SUDHL5 (cell line): ENCODE measurements around the gene FBXL14.

DNA sequence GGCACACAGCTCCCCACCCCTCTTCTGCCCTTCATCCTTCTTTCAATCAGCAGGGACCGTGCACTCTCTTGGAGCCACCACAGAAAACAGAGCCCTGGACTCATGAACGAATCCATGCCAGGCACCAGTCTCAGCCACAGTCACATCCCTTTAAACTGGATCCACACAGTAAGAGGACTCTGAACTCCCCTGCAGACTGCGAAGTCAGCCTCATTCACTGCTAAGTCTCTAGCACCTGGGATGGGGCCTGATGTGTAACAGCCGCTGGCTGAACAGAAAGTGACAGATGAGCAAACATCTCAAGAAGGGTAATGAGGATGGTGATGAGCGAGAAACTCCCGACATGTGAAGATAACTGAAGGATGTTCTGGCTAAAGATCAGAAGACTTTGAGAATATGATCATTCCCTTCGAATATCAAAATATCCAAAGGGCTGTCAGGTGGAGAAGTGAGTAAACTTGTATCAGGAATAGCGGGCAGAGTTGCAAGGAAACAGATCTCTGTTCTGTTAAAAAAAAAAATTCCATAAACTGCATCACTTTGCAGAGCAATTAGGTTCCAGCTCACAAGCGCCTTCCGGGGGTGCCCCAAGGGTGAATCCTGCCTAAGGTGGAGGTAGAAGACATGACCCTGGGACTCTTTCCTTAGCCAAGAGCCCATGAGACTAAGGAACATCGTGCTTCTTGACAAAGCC, 45.7 kb upstream of the IQSEC3 start:
- PRO-cap = no peak

GRCh38 chr12:111672-112260, 45.2 kb downstream of the IQSEC3 start:
- PRO-cap = no peak

GRCh38 chr12:139652-140146, 73.1 kb downstream of the IQSEC3 start:
- PRO-cap = no peak

GRCh38 chr12:144395-145024, 69.4 kb downstream of the SLC6A12 start:
- PRO-cap = no peak

DNA sequence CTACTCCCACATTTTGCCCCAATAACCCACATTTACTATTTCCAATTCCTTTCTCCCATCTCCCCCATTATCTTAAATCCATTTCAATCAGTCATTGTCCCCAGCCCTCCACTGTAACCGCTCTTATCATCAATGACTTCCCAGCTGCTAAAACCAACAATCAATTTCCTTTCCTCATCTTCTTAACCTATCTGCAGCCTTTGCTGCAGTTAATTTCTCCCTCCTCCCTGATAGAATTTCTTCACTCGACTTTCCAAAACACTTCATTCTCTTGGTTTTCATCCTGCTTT, 8.4 kb downstream of the SLC6A13 start:
- PRO-cap = no peak

GRCh38 chr12:465955-466595, 6.3 kb downstream of the B4GALNT3 start:
- PRO-cap = no peak

- PRO-cap = no peak
These were observed 24.5 kb downstream of the B4GALNT3 start for GRCh38 chr12:484213-484719.

DNA sequence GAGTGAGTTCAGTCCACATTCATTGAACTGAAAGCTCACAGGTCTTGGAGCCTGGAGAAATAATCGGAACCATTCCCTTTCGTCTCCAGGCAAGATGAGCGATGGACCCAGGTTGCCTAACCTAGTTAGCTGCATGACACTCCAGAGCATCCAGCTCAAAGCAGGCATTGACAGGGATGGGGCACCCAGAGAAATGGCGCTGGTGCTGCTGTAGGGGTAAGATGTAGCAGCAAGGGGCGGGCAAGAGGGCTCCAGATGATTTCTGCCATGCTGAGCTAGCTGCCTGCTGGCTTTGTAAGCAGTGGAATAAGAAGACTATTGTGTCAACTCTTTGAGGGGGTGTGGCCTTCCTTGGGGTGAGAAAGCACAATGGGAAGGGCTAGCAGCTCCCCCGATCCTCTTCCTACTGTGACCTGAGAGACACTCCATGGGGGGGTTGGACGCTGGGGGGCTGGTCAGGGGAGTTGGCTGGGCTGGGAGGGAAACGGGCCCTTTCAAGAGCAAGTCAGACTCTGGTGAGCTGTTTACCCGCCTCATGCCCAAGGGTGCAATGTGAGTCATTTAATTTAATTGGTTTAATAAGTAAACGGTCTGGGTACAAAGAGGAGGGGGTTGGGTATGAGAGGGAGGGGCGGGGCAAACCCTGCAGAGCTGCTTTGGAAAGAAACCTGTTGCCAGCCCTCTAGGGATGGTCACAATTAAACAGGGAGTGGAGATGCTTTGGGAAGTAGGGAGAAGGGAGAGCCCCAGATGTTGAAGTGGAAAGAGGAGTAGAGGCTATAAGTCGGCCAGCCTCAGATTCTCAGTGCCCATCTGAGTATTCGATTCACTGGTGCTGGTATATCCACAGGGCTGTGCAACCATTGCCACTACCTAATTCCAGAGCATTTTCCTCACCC, 50.5 kb downstream of the B4GALNT3 start:
- PRO-cap = no peak

DNA sequence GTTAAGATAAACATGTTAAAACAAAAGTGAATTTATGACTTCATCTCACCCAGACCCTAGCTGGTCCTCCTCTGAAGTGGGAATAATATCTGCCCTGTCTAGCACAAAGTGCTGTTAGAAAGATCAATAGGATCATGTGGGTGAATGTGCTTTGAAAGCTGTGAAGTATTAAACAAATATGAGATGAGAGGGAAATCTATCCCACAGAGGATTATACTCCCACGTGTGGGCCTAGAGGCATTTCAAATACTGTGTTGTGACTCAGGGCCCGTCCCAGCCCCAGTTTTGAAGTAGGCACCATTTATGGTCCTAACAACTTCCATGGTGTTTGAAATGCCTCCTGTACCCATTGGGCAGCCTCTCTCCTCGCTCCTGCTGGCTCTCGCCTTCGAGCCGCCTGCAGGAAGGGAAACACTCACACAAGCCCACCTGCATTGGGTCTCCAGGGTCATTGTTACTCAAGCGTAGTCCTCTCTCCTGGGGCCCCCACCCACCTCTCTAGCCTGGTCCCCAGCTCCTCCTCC, 88.4 kb downstream of the NINJ2 start:
- PRO-cap = no peak

DNA sequence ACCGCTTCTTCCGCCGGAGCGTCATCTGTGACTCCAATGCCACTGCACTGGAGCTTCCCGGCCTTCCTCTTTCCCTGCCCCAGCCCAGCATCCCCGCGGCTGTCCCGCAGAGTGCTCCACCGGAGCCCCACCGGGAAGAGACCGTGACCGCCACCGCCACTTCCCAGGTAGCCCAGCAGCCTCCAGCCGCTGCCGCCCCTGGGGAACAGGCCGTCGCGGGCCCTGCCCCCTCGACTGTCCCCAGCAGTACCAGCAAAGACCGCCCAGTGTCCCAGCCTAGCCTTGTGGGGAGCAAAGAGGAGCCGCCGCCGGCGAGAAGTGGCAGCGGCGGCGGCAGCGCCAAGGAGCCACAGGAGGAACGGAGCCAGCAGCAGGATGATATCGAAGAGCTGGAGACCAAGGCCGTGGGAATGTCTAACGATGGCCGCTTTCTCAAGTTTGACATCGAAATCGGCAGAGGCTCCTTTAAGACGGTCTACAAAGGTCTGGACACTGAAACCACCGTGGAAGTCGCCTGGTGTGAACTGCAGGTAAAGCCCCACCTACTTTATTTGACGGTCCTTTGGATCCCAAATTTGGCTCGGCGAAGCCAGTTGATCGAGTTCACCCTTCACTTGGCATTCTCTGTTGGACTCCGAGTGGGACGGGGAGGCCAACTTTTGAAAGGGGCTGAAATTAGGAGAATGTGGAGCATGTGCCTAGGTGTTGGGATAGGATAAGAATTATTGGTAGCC, 1.6 kb downstream of the WNK1 start:
- PRO-cap = bidirectional peak, plus-strand start at position 294 of the sequence, minus-strand start at position 251 of the sequence

DNA sequence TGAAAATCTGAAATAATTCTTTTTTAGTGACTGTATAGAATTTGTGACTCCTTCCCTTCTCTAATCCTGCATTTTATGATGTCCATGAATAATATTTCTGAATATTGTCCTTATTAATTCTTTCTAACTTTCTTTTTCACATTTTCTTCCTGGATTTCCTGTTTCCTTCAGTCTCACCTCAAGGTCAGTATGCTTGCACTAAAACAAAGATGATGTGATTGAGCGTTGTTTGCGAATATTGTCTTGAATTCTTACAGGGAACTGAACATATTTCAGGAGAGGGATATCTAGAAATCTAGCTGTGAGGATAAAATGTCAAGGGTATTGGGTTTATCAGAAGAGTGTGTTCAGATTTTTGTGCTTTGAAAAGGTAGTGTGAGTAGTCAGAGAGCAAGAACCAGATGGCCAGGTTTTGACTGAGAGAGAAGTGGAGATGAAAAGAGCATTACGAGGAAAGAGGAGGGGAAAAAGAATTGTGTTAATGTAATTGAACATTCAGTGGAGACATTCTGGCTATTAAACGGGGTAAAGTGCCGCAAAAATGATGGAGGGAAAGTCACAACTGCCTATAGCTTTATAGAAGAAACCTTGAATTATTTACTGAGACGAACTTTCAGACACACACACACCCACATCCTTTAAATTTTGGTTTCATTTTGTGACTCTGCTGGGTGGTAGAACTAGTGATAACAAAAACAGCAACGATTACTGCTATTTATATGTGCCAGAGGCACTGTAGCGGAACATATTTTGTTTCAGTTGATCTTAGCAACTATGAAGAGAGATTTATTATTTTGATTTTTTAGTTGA, 213.5 kb downstream of the ERC1 start:
- PRO-cap = bidirectional peak, plus-strand start at position 494 of the sequence, minus-strand start at position 403 of the sequence; bidirectional peak, plus-strand start outside the sequence, minus-strand start at position 647 of the sequence

DNA sequence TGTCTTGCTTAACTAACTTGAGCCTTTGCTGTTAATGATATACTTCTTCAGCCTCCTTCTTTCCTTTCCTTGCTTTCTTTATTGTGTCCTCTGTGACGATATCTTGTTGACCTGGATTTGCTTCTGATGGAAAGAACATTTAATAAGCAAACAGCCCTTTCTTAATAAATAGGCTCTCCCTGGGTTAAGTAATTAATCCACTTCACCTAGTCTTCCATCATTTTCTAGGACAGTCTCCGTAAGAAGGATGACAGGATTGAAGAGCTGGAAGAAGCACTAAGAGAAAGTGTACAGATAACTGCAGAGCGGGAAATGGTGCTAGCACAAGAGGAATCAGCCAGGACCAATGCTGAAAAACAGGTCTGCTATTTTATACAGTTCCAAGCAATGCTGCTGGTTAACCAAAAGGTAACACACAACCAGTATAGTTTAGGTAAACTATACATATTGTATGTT, 271.8 kb downstream of the ERC1 start:
- PRO-cap = no peak

- PRO-cap = no peak
These were observed 150.4 kb downstream of the FBXL14 start for GRCh38 chr12:1443803-1444465.

GRCh38 chr12:1445881-1446292, 148.5 kb downstream of the FBXL14 start:
- PRO-cap = no peak

DNA sequence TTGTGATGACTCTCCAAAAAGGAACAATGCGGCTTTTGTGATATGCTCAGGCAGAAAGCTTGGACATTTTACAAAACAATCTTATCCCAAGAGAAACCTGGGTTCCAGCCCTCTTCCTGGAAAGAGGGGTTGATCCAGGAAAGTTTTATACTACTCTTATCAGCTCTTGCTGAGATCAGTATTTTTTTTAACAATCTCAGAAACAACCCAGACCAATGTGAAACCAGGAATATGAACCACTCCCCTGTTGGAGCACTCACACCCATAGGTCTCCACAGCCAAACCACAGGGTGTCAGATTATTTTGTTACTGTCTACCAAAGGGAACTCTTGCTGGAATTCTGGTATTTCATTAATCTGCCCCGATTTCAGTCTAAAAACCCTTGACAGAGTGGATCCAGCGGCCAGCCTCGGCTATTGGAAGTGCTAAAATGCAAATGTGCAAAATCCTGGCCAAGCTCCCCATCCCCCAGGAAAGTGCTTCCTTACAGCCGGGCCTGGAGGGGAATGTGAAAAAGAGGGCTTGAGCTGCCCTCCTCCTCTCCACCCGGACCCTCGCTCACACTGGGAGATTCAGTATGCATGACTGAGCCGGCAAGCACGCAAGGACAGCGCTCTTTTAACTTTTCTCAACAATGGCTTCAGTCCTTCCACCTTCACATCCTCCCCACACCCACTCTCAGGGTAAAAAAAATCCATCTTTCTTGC, 4.0 kb downstream of the FBXL14 start:
- PRO-cap = no peak

GRCh38 chr12:1594130-1595100, at the start of gene FBXL14:
Gene FBXL14 (minus strand): TSS chr12:1594581.
- PRO-cap = bidirectional peak, plus-strand start at chr12:1594577, minus-strand start at chr12:1594581; bidirectional peak, plus-strand start at chr12:1595009, minus-strand start at chr12:1594866

GRCh38 chr12:1681094-1681544, 9.8 kb upstream of the ADIPOR2 start:
- PRO-cap = no peak

DNA sequence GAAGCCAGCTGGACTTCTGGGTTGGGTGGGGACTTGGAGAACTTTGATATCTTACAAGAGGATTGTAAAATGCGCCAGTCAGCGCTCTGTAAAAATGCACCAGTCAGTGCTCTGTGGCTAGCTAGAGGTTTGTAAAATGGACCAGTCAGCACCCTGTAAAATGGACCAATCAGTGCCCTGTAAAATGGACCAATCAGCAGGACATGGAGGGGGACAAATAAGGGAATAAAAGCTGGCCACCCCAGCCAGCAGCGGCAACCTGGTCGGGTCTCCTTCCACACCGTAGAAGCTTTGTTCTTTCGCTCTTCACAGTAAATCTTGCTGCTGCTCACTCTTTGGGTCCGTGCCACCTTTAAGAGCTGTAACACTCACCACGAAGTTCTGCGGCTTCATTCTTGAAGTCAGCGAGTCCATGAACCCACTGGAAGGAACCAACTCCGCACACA, 24.9 kb downstream of the ADIPOR2 start:
- PRO-cap = no peak

DNA sequence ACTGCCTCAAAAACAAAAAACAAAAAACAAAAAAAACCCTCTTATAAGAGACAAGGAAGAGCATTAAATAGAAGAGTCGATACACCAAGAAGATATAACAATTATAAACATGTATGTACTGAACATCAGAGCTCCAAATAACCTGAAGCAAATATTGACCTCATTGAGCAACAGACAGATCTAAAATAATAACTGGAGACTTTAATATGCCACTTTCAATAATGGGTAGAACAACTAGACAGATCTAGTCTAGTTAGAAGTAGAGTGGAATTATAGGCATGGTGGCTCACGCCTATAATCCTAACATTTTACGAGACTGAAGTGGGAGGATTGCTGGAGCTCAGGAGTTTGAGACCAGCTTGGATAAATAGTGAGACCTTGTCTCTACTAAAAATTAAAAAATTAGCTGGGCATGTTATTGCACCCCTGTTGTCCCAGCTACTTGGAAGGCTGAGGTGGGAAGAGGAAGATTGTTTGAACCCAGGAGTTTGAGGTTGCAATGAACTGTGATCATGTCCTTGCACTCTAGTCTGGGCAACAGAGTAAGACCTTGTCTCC, 55.7 kb downstream of the ADIPOR2 start:
- PRO-cap = no peak

- PRO-cap = no peak
These were observed 59.6 kb upstream of the LRTM2 start for GRCh38 chr12:1760631-1761290.